ENCODE data around the gene CTAGE1.

- PRO-cap = no peak
- RRBS, 2 experiments = 3% methylated on average over 5 of the region's 19 CpGs; no CpG with 5 or more reads in 1 of the 2 experiments
Measured at GRCh38 chr18:21112179-21112569, 561 bp upstream of the ROCK1 start.

DNA sequence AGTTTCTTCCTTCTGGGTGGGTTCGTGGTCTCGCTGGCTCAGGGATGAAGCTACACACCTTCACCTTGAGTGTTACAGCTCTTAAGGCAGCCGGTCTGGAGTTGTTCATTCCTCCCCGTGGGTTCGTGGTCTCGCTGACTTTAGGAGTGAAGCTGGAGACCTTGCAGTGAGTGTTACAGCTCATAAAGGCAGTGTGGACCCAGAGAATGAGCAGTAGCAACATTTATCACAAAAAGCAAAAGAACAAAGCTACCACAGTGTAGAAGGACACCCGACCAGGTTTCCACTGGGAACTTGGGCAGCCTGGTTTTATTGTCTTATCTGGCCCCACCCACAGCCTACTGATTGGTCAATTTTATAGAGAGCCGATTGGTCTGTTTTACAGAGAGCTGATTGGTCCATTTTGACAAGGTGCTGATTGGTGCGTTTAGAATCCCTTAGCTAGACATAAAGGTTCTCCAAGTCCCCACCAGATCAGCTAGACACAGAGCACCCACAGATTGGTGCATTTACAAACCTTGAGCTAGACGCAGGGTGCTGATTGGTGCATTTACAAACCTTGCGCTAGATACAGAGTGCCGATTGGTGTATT, 20.2 kb upstream of the ROCK1 start:
- PRO-cap = no peak
- RRBS, 2 experiments = 100% methylated on average over 1 of the region's 12 CpGs; no CpG with 5 or more reads in 1 of the 2 experiments

DNA sequence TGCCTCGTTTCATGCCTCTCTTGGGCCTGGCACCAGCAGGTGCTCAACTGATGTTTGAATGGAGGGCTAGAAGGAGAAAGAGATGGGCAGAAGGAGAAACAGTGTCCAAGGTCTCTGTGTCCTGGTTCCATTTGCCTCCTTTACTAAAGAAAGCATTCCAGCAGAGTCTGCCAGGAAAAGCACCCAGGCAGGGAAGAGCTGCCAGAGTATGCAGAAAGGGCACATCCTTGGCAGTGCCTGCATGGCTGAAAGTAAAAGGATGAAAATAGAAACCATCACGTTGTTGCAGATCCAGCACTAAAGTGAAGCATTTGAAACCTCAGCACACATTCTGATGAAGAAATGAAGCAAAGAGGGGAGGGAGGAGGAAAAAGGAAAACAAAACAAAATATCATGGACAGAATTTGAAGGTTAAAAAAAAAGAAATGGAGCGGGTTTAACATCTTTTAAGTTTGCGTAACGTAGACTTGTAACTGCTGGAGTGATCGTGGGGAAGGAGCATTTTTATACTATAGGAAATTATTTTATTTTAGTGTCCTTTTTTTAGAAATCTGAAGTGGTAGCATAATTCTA, 142.1 kb downstream of the ESCO1 start:
- PRO-cap = no peak
- RRBS, 2 experiments = no CpG with 5 or more reads among the region's 6 CpGs

DNA sequence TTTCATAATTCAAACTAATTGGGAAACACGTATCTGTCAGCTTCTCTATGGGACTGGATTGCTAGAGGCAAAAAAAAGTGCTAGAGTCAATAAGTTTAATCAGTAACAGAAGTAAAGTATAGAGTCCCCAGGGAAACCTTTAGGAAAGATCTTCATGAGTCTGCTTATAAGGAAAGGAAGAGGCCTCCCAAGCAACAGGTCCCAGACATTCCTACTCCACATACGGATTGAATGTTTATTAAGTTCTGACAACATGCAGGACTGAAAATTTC, 171.6 kb upstream of the GATA6 start:
- PRO-cap = no peak
- RRBS, 2 experiments = no CpG with 5 or more reads among the region's 2 CpGs

DNA sequence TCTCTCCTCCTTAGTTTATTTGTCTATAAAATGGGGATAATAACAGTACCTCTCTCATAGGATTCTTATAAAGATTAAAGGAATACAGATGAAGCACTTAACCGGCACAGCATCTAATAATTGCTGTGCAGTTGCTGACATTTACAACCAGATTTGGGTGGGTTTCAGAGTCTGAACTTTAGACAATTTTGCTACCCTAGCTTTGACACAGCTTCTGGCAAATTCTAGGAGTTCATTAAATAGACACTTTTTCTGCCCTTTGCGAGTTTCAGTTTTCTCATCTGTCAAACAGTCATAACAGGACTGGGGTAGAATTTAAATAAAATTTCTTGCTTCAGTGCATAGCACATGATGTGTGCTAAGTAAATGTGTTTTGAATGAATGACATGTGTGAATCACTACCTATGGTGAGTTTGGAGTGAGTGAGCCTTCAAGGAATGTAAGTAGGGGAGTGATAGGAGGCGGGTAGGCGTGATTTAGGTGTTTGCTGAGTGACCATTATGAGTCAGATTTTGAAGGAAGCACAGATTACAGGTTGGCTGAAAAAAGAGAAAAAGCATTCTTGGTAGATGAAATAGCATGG, 137.2 kb upstream of the GATA6 start:
- PRO-cap = no peak
- RRBS, 2 experiments = no CpG with 5 or more reads among the region's 4 CpGs

- PRO-cap = no peak
- RRBS, 2 experiments = no CpG with 5 or more reads among the region's 18 CpGs
Measured at GRCh38 chr18:22192919-22193898, 23.8 kb downstream of the GATA6 start.

GRCh38 chr18:22197664-22198284, 28.4 kb downstream of the GATA6 start:
- PRO-cap = no peak
- RRBS, 2 experiments = no CpG with 5 or more reads among the region's 5 CpGs

GRCh38 chr18:22206845-22207613, 37.6 kb downstream of the GATA6 start:
- PRO-cap = no peak
- RRBS, 2 experiments = no CpG with 5 or more reads among the region's 3 CpGs

GRCh38 chr18:22335653-22336220, 82.0 kb downstream of the CTAGE1 start:
- PRO-cap = no peak
- RRBS, 2 experiments = no CpG with 5 or more reads among the region's 15 CpGs

GRCh38 chr18:22417604-22418071, at the start of gene CTAGE1:
Gene CTAGE1, minus strand, starts transcription at chr18:22417915.
- PRO-cap = no peak
- RRBS, 2 experiments = 69 to 80% methylated on average over 5 of the region's 21 CpGs

DNA sequence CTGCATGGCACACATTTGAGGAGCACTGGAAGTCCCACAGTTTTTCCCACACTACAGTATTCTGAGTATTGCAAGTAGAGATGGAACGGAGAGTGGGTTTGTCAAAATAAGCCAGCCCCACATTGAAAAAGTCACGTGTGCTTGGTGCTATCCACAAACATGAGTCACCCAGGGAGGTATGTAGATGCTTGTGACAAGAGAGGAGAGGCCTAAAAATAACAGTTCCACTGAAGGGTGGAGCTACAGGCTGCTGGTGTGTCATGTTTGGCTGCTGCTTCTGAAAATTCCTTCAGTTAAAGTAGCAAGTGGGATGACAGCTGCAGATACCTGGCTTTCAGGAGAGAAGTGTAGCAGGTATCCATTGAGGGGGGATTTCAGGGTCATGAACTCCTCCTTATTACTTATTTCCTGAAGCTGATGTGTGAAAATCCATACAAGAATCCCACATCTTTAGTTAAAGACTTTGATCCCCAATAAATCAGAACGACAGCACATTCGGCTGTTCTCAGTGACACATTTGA, 48.4 kb upstream of the CTAGE1 start:
- PRO-cap = unidirectional peak, plus-strand start at position 292 of the sequence
- RRBS, 2 experiments = no CpG with 5 or more reads among the region's 4 CpGs

- PRO-cap = no peak
- RRBS, 2 experiments = no CpG with 5 or more reads among the region's 6 CpGs
Measured at GRCh38 chr18:22546931-22547281, 129.2 kb upstream of the CTAGE1 start.

DNA sequence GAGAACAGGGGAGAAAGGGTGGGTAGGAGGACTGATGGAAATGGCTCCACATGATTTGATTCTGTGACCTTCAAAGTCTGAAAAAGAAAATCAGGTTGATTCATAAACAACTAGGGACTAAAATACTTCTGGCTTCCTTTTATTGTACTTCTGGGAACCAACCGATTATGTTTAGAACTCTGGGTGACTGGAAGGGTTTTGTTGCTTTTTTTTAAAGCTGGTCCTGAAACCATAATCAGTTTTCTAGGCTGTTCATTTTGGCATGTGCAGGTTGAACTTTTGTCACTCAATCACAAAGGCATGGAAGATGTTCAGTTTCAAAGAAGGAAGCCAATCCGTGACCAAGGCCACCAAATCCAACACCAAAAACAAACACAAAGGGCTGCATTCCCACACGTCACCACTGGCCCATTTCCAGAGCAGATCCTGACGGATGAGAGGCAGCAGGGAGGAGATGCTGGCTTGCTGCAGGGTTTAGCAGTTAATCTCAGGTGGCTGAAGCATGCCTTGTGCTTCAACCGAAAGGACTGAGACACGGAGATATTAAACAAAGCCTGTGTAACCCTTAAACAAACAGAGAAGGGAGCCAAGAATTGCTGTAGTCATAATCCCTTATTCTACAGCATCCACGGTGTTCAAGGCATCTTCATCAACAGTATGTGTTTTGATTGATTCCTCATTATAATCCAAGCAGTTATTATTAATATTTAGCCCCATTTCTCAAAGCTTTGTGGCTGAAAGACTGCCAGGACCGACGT, 191.9 kb upstream of the CTAGE1 start:
- PRO-cap = no peak
- RRBS, 2 experiments = no CpG with 5 or more reads among the region's 9 CpGs

DNA sequence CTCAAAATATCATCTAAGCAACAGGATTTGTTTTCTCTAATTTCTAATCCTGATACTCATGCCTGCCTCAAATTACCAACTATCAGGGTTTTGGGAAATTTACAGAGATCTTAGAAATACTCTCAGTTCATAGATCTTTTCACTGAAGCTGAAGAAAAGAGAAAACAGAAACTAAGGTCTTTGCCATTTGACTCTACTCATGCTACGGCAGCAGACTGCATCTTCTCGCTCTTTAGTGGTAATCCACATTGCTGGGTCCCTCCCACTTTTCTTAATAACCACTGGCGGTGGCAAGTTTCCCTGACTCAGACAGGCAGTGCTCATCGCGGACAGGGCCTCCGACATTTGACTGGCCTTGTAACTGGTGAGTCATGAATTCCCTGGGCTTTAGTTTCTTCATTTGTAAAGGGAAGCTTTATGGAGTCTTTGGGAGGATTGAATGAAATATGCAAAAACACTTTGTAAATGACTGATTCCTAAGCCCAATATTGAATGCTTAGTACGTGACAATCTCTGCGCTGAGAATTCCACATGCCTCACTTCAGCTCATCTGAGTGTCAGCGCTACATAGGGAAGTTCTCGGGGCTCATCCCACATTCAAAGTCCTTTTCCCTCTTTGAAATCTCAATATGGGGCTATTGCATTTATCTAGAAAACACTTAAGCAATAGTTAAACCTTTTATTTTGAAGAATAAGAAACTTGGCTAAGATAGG, 238.1 kb upstream of the RBBP8 start:
- PRO-cap = no peak
- RRBS, 2 experiments = no CpG with 5 or more reads among the region's 10 CpGs

DNA sequence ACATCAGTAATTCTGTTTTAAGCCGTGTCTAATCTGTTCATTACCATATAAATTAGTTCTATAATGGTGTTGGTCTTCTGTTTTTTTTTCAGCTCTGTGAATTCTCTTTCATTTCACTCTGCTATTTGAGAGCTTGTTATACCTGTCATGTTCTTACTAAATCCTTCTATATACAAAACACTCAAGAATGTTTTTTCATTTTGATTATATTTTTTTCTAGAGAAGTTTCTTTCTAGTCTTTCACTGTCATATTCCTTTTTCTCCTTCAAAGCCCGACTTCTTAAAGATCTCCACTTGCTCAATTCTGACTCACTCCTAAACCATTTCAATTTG, 111.3 kb upstream of the RBBP8 start:
- PRO-cap = no peak
- RRBS, 2 experiments = no CpG with 5 or more reads among the region's 2 CpGs

DNA sequence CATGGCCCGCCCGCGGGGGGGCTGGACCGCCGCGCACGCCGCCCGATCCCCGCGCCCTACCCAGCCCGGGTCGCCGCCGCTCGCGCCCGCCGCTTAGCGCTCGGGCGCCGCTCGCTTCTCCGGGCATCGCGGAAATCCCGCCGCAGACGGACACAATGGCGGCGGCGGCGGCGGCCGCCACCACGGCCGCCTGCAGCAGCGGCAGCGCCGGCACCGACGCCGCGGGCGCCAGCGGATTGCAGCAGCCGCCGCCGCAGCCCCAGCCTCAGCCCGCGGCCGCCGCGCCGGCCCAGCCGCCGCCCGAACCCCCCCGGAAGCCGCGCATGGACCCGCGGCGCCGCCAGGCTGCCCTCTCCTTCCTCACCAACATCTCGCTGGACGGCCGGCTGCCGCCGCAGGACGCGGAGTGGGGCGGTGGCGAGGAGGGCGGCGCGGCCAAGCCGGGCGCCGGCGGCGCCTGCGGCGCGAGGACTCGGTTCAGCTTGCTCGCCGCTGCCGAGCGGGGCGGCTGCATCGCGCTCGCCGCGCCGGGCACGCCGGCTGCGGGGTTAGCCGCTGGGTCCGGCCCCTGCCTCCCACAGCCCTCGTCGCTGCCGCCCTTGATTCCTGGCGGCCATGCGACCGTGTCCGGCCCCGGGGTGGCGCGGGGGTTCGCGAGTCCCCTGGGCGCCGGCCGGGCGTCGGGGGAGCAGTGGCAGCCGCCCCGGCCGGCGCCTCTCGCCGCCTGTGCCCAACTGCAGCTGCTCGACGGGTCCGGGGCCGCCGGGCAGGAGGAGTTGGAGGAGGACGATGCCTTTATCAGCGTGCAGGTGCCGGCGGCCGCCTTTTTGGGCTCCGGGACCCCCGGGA, 547 bp downstream of the CABLES1 start:
- PRO-cap = bidirectional peak, plus-strand start at position 126 of the sequence, minus-strand start outside the sequence
- RRBS, 2 experiments = 2% methylated on average over 99 to 106 of the region's 138 CpGs

DNA sequence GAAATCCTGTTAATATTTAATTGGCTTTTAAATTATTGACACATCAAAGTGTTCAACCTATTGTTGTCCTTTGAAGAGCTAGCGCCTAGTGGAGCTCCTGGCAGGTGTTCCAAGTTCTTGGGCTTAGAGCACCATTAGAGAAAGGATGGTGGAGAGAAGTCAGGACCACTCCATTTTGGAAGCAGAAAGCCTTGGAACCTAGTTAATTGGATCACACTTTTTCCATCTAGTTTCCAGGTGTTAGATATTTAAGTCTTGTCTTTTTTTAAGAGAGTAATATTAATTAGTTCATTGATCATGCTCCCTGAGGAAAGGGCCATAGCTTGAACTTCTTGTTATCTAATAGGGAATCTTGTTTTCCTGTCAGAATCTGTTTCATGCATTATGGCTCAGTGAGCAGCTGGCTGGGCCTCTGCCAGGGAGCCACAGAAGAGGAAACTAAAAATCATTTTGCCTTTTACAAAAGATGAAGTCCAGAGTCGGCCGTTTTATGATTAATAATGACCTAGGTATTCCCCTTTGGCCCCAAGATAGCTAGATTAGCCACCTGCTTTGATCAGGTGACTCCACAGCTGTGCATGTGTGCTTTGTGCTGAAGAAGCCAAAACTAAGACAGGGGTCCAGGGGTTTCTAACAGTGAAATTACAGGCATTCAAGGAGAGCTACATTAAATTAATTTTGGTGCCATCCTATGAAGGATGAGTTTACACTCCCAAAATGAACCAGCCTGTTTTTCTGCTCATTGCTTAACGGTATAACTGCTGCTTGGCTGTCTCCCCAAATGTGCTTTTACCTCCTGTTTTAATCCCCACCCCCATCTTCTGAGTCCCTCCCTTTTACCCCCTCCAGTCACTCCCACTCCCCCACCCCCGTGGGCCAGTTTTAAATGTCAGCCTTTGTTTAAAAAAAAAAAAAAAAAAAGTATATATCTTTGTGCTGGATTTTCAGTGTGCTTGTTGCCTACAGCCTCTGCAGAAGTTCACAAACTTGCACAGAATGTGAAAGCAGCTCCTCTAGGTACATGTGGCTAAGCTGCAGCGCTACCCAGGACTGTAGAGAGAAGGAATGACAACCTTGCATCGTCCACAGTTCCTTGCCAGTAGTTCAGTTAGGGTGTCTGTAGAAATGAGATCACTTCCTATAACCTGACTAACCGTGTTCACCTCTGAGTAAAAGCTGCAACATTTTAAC, 93.0 kb downstream of the CABLES1 start:
- PRO-cap = no peak
- RRBS, 2 experiments = no CpG with 5 or more reads among the region's 8 CpGs

DNA sequence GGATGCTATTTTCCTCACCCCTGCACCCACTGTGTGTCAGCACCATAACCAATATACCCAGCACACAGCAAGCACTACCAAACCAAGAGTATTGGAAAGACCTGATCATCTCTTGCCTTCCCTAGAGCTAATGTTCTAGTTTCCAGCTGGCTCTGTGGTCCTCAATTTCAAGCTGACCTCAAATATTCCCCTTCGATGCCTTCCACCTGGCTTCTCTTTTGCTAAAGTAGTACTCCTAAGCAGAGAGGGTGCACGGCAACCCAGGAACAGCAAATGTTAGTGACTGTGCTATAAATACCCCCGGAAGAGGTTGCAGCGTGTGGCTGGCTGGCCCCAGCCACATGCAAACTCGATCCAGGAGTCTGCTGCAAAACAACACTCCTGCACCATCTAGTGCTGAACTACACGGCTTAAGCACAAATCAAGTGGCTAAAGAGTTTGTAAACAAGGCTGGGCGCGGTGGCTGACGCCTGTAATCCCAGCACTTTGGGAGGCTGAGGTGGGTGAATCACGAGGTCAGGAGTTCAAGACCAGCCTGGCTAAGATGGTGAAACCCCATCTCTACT, 79.0 kb downstream of the TMEM241 start:
- PRO-cap = no peak
- RRBS, 2 experiments = no CpG with 5 or more reads among the region's 10 CpGs

- PRO-cap = no peak
- RRBS, 2 experiments = no CpG with 5 or more reads among the region's 3 CpGs
Measured at GRCh38 chr18:23460891-23461547, 7.9 kb downstream of the RIOK3 start.

GRCh38 chr18:23525733-23526401, 22.6 kb downstream of the RMC1 start:
- PRO-cap = no peak
- RRBS, 2 experiments = no CpG with 5 or more reads among the region's 6 CpGs